ENCODE measurements around a stretch of chr2.

GRCh38 chr2:52400737-52400950 is 1367.0 kb upstream of the CHAC2 start:
- PRO-cap, 2 experiments = no peak in any of the 2 experiments

DNA sequence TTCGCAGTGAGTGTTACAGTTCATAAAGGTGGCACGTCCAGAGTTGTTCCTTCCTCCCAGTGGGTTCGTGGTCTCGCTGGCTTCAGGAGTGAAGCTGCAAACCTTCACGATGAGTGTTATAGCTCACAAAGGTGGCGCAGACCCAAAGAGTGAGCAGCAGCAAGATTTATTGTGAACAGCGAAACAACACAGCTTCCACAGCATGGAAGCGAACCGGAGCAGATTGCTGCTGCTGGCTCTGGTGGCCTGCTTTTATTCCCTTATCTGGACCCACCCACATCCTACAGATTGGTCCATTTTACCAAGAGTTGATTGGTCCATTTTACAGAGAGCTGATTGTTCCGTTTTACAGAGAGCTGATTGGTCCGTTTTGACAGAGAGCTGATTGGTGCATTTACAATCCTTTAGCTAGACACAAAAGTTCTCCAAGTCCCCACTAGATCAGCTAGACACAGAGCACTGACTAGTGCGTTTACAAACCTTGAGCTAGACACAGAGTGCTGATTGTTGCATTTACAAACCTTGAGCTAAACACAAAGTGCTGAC is 508.5 kb upstream of the CHAC2 start:
- PRO-cap, 2 experiments = no peak in any of the 2 experiments

GRCh38 chr2:53714124-53714656 is 53.4 kb upstream of the CHAC2 start:
- PRO-cap, 2 experiments = no peak in any of the 2 experiments

DNA sequence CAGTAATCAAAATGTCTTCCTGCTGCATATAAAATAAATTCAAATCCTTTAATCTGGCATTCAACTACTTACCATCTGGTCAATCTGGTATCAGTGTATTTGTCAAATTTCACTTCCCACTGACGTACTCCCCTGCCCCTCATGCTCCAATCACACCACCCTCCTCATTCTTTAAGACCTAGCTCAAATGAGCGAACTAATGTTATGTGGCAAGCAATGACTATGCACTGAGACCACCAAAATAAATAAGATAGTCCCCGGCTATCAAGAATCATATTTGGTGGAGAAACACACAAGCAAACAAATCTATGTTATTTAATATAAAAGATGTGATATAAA is 6.6 kb downstream of the ASB3 start:
- PRO-cap, 2 experiments = no peak in any of the 2 experiments

DNA sequence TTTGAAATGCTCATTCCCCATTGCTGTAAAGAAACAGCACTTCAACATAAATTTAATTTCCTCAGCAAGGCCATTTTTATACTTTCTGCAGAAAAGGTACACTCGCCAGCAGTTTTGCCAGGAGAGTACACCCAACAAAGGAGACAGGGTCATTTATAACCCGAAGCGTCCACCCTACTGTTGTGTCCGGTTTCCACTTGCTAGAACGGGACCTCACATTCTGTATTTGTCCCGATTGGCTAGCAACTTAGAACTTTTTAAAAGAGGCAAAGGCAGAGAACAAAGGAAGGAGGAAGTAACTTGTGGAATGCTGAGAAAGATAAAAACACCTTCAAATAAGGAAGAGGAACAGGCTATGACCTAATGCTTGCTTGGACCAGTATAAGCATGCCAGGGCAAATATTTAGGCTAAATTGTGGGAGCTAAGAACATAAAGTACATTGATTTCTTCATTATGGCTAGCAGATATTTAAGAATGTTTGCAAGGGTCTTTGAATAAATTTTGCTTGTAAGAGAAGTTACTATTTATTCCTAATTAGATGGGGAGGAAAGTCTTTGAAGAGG is 9.0 kb downstream of the PSME4 start:
- PRO-cap, 2 experiments = no peak in any of the 2 experiments

DNA sequence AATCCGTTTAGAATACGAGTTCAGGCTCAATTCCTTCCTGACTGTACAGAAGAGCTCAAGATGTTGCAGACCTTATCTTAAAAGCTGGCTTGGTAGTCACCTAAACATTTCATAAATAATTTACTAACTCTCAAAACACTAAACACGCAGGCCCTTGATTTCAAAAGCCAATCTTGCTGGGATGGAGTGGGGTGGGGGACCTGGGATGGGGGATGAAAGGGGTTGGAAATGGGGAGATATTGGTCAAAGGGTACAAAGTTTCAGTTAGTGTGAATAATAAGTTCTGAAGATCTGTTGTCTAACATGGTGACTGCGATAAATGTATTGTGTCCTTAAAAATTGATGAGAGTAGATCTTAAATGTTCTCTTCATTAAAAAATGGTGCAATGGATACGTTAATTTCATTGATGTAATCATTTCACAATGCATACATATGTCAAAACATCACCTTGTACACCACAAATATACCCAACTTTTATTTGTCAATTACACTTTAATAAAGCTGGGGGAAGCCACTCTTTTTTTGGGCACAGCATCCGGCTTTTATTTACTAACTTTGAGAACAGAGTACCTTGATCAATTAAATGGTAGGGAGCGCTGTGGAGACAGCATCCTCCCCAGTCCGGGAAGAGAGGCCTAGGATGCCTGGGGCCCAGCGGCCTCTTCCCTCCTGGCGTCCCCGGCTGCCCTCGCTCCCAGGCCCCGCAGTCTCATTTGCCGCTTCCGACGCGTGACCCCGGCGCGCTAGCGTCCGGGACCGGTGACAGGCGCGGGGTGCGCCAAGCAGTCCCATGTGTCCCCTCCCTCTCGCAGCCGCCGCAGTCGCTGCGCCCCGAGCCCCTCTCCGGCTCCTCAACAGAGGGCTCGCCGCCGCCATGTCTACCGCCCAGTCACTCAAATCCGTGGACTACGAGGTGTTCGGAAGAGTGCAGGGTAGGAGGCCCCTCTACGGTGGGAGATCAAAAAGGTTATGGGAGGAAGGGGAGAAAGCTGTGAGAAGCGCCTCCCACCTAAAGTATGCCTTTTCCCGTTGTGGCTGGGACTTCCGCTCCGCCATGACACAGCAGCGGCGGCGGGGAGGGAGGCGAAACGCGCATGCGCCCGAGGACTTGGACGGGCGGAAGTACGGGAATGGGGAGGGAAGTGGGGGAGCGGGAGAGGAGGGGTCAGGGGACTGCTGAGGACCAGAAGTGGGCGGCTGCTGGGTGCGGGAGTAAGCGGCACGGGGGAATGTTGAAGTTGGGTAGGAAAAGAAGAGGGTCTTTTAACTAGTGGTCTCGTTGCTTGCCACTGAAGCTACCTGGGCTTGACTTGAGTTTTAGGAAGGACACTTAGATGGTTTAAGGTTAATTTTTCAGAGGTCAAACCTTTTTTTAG is 140.7 kb downstream of the TSPYL6 start:
- PRO-cap, 2 experiments = peak in 2 of 2 experiments; most common plus-strand start position 579 of the sequence (in 2); most common minus-strand start position 716 of the sequence (in 2)

- PRO-cap, 2 experiments = no peak in any of the 2 experiments
Observed at GRCh38 chr2:54164026-54164742, 91.8 kb downstream of the TSPYL6 start.

DNA sequence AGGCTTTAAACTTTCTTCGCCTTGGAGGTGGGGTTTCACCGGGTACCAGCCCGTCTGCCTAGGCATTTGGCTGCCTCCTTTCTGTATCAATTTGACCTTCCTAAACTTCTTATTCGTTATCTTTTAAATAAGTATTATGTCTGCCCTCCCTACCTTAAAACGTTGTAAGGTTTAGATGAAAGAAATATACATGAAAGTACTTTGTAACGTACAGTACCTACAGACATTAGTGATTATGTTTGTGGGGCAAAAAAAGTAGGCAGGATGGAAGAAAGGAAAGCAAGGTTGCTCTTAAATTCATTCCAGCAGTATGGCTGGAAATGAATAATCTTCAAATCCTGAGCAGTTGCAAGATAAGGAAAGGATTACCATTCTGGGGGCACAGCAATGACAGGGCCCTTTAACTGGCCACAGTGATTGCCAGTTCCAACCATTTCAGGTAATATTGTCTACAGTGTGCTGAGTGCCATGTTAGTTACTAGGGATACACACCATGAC is 31.3 kb downstream of the TSPYL6 start:
- PRO-cap, 2 experiments = no peak in any of the 2 experiments

GRCh38 chr2:54409539-54410263 is 46.4 kb upstream of the SPTBN1 start:
- PRO-cap, 2 experiments = no peak in any of the 2 experiments

DNA sequence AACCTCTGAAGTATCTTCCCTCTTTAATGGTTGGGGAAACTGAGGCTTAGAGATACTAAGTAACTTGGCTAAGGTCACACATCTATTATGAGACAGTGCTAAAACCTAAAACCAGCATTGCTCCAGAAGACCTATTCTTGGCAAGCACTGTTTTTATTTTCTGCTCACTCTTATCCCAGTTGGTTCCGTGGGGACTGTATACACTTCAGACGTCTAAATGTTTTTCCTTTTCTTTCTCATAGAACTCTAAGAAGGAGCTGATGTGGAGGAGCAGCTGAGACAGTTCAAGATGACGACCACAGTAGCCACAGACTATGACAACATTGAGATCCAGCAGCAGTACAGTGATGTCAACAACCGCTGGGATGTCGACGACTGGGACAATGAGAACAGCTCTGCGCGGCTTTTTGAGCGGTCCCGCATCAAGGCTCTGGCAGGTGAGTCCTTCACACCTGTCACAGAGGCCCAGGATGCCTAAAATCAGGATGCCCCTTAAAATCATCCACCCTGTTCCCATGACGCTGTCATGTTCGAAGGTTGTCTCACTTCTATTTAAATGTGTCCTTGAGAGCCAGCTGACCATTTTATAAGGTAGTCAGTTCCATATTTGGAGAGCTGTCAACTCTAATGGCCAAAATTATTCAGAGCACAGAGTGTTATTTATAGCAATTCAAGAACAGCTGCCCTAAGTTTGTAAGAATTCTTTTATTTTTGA is 70.2 kb downstream of the SPTBN1 start:
- PRO-cap, 2 experiments = no peak in any of the 2 experiments

DNA sequence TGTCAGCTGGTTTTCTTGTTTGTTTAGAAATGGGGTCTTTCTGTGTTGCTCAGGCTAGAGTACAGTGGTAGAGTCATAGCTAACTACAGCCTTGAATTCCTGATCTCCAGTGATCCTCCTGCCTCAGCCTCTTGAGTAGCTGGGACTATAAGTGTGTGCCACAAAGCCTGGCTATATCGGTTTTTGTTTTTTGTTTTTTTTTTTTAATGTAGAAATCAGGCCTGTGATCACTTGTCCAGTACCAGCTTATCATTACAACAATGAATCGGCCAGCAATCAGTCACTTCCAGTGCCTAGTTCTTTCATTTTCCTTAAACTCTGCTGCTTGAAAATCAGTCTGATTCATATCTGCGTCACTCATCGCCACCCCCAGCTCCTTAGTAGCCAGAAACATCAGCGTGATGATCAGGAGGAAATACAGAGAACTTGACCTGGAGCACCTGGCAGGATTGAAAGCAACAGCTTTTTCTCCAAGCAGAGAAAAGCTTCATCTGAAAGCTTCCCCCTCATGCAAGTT is 75.3 kb downstream of the SPTBN1 start:
- PRO-cap, 2 experiments = no peak in any of the 2 experiments

GRCh38 chr2:54569690-54570526 is 113.8 kb downstream of the SPTBN1 start:
- PRO-cap, 2 experiments = no peak in any of the 2 experiments

DNA sequence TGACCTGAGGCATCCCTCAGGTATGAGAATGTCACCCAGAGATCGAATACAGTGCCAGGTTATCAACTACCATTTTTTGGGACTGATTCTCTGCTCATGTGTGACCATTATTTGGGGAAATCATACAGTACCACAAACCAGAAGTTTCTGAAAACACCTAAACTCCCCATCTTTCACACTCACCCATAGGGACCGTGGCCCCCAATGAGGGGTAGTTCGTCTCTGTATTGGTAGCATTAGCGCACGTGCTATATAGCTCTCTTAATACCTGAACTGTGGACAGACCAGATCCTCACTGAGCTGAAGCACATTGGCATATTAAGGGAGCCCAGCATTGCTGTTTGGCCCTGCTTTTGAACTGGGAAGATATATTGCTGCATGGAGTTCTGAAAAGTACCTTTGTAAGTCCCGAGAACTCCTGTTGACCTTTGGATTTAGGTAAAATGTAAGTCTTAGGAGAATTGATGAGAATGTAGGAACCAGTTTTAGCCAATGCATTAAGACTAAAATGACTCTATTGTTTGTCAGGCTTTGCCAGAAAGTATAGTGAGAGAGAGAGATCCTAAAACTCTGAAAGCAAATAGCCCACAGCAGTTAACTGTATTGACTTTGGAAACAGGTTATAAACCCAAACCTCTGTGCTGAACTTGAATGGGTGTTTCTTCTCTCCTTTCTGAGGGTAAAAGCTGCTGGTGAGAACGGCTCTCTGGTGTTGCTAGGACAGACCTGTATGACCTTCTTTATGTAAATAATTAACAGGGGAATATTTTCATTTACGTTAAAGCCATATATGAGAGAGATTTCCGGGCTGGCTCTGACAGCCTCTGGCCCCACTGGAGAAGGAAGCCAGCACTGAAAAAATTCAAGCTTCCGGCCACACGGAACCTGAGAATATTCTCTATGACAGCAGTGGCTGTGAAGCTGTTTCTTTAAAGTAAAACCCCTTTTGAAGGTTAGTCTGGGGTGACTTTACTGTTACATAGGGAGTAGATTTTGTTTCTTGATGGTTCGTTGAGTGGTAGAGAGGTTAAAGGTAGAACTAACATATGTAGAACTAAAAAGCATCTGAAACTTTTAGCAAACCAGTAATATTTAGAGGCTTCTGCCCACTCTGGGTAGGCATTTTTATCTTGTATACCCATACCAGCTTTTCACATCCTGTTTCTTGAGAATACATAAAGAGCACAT is 123.5 kb downstream of the SPTBN1 start:
- PRO-cap, 2 experiments = peak in 2 of 2 experiments; most common plus-strand start position 997 of the sequence (in 1); most common minus-strand start position 902 of the sequence (in 1)

DNA sequence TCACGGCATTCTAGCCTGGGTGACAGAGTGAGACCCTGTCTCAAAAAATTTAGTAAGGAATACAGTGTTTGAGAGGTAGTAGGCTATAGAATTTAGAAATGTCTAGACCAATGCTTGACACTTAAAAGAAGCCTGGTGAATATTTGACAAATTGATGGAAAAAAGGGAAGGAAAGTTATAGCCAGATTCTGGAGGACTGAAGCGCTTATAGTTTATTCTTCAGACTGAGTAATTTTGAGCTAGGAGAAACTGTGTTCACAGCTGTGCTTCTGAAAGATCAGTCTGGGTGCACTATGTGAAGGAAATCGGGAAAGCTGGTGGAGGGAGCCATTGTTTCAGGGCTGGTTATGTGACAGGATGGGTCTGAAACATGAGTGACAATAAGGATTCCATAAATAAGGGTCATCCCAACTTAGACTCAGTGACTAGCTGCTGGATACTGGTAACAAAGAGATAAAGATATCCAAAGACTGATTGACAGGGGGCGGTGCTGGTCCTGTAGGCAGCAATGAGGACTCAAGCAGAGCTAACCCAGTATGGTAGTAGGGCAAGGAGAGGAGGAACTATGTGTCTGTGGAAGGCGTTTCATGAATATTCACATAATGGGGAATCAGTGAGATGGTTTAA is 102.7 kb upstream of the EML6 start:
- PRO-cap, 2 experiments = no peak in any of the 2 experiments

DNA sequence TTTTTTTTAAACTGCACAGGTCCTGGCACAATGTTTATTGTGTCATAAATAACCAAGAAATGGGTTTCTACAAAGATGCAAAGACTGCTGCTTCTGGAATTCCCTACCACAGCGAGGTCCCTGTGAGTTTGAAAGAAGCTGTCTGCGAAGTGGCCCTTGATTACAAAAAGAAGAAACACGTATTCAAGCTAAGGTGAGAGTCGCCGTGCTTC is 57.7 kb upstream of the EML6 start:
- PRO-cap, 2 experiments = no peak in any of the 2 experiments

DNA sequence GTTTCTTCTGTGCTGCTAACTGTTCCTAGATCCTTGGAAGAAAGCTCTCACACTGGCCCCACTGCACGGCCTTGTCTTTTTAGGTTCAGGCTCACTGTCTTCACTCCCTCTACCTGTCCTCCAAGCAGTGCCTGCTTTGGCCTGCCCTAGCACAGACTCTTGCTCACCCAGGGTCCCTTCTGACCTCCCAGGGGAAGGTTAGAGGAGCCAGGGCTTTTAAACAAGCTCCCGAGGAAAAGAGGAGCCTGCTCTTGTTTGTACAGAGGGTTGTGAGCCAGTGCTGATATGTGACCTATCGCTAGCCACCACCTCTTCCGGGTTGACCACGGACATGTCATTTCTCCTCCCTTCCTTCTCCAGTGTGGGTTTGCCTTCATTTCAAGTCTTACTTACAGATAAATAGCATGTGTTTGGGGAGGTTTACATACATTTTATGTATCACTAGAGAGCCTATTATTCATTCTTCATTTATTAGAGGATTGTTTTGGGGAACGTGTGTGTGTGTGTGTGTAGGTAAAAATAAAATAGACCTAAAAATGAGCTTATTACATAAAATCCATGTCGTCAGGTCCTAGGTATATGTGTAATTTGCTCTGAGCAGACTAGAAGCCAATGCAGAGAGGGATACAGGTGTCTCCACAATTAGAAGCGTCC is 94.6 kb downstream of the RTN4 start:
- PRO-cap, 2 experiments = no peak in any of the 2 experiments

DNA sequence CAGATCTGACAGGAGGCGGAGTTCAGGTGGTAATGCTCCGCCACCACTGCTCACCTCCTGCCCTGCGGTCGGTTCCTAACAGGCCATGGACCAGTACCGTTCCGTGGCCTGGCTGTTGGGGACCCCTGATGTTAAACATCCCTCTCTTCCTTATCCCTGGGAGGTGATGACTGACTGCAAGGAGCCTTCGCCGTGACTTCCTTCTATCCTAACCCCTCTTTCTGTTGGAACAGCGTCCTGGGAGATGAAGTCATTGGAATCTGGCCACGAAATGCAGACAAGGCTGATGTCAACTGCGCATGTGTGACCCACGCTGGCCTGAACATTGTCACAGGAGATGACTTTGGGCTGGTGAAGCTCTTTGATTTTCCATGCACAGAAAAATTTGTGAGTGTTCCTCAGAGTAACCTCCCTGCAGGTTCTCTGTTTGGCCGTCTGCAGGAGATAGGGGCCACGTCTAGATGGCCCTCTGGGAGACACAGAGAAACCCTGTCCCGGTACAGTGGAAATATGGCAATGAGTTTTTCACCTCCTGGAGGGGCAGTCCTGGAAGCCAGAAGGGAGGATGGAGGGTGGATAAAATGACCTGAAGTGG is 82.3 kb downstream of the RTN4 start:
- PRO-cap, 2 experiments = no peak in any of the 2 experiments

- PRO-cap, 2 experiments = no peak in any of the 2 experiments
Observed at GRCh38 chr2:54971802-54972172, 78.5 kb downstream of the RTN4 start.

DNA sequence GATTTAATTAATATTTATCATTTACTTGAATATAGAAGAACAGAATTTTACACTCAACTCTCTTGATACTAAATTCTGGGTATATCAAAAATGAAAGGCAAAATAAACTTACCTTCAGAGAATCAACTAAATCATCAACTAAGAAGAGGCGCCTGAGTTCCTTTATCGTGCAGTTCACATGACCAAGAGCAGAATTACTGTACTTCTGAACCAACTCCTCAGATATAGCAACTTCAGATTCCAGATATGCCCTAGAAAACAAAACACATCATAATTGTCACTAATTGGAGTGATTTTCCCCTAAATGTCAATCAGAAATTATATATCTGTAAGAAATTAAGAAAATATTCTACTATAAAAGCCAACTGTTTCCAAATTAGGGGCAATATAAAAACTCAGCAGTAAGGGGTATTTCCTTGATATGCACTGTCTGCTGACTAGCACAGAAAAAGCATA is 67.8 kb downstream of the RTN4 start:
- PRO-cap, 2 experiments = no peak in any of the 2 experiments

- PRO-cap, 2 experiments = peak in 1 of 2 experiments; most common minus-strand start chr2:55009710 (in 1)
Observed at GRCh38 chr2:55009309-55009755, 40.9 kb downstream of the RTN4 start.

All from helper T cell (primary cell).